Right lobe of liver (tissue), 4 donors: ENCODE measurements around the genes BRWD1, LCA5L, BACE2 and MX2.

DNA sequence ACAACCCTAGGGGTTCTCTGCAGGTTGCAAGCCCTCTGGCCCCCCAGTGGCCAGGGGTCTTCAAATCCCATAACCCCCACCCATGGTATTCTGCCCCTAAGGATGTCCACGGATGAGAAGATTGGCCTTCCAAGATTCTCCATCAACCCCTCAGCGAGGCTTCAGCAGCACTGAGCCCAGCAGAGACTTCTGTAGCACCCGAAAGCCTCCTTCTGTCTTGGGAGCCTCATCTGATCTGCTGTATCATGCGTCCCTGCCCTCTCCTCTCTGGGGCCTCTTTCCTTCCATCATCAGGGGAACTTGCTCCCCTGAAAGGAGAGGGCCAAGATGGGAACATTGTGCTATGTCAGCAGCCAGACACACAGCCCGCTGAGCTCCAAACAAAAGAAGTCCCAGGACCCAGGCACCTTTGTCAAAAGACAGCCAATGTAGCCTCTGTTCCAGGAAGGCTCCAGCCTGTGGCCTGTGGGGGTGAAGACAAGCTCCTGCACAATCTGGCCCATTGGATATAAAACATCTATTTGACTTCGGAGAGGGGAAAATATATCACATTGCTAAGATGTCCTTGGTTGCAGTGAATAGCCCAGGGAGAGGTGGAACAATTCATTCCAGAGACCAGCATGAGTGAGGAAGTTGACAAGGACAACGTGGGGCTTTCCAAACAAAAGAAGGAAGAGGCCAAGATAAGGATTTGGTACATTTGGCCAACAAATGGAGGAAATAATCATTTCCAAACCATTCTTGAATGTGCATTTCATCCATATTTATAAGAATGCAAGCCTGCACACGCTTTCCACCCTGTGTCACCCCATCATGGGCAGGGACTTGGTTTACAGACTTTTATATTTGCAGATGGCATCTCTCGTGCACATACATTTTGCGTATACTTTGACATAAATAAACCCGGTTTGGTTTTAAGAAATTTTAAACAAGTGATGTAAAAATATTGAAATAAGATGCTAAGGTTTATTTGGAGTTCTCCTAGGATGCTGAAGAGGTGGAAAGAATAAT is 186.9 kb downstream of the ETS2 start:
- PRO-cap, 4 experiments: no peak in any of the 4 experiments
- RAMPAGE, long total RNA, 2 experiments: no peak in any of the 2 experiments

DNA sequence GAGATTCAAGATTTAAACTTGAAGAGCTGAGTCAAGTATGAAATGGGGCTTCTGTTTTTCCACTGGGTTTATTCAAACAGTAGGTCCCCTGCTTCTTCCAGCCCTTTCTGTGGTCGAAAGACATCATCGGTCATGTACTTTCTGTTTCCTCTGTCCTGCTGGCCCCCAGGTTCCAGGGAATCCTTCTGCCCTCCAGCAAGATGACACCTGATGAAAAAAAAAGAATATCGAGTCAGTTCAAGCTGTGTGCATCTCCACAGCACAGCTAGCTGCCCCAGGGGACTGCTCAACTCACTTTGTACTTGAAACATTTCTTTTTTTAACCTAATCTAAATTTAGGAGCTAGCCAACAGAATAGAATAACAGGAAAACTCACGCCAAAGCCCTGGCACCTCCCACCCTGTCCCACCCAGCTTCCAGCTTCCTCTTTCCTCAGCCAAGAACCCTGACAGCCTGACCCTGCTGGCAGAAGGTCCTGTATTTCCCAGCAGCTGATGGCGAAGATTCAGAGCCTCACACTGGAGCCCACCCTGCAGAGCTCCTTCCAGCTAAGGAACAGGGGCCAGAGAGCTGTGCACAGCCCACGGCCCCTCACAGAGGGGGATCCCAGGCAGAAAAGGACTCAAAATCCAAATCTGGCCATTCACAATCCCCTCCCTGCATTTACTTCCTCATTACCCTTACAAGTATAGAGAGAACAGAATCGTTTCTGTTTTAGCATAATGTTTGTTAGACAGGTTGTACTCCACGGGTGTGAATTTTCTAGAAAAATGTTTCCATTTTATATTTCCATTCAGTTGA is 176.5 kb downstream of the PSMG1 start:
- PRO-cap, 4 experiments: peak in 4 of 4 experiments; most common plus-strand start position 439 of the sequence (in 2); most common minus-strand start position 293 of the sequence (in 4)
- RAMPAGE, long total RNA, 2 experiments: no peak in any of the 2 experiments

GRCh38 chr21:39020976-39021759 is 162.1 kb downstream of the PSMG1 start:
- PRO-cap, 4 experiments: peak in 4 of 4 experiments; most common plus-strand start chr21:39021394 (in 4); most common minus-strand start chr21:39021266 (in 3)
- RAMPAGE, long total RNA, 2 experiments: no peak in any of the 2 experiments

GRCh38 chr21:39055030-39055901 is 128.0 kb downstream of the PSMG1 start:
- PRO-cap, 4 experiments: no peak in any of the 4 experiments
- RAMPAGE, long total RNA, 2 experiments: no peak in any of the 2 experiments

GRCh38 chr21:39087681-39088564 is 95.3 kb downstream of the PSMG1 start:
- PRO-cap, 4 experiments: no peak in any of the 4 experiments
- RAMPAGE, long total RNA, 2 experiments: no peak in any of the 2 experiments

- PRO-cap, 4 experiments: peak in 2 of 4 experiments; most common minus-strand start chr21:39165365 (in 2)
- RAMPAGE, long total RNA, 2 experiments: no peak in any of the 2 experiments
These were observed 18.0 kb downstream of the PSMG1 start for GRCh38 chr21:39165291-39165559.

GRCh38 chr21:39196782-39197453 is 13.7 kb upstream of the PSMG1 start:
- PRO-cap, 4 experiments: no peak in any of the 4 experiments
- RAMPAGE, long total RNA, 2 experiments: start-site peak on the minus strand in 1 of 2 experiments, at chr21:39196944-39197361 at its widest, 20 to 63 reads per replicate

DNA sequence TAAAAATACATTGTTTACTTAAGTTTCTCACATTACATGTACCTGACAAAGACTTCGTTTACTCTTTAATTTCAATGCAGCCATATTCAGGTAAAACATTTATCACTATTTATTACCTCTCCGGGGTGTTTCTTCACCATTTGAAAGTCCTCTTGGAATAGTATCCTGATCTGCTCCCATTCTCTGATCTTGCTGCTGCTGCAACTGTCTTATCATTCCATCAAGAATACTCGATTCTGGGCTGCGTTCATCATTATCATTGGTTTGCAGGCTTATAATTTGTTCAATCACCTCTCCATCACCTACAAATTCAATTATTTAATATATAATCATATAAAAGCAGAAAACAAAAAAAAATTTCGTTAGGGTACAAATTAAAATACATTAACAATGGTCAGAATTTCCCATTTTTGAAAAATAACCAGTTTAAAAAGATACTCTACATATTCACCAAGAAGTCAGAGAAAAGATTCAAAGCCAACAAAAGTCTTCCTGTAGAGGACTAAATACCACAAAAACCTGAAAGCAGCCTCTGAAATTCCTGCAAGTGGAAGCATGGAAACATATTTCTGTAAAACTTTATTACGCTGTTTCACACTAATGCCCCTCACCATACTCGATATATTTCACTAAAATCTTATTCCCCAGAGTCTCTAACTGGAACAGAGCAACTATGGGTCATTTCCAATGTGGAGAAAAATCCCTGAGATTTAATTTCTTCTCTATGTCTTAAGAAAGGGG is 54.9 kb downstream of the BRWD1 start:
- PRO-cap, 4 experiments: no peak in any of the 4 experiments
- RAMPAGE, long total RNA, 2 experiments: no peak in any of the 2 experiments

DNA sequence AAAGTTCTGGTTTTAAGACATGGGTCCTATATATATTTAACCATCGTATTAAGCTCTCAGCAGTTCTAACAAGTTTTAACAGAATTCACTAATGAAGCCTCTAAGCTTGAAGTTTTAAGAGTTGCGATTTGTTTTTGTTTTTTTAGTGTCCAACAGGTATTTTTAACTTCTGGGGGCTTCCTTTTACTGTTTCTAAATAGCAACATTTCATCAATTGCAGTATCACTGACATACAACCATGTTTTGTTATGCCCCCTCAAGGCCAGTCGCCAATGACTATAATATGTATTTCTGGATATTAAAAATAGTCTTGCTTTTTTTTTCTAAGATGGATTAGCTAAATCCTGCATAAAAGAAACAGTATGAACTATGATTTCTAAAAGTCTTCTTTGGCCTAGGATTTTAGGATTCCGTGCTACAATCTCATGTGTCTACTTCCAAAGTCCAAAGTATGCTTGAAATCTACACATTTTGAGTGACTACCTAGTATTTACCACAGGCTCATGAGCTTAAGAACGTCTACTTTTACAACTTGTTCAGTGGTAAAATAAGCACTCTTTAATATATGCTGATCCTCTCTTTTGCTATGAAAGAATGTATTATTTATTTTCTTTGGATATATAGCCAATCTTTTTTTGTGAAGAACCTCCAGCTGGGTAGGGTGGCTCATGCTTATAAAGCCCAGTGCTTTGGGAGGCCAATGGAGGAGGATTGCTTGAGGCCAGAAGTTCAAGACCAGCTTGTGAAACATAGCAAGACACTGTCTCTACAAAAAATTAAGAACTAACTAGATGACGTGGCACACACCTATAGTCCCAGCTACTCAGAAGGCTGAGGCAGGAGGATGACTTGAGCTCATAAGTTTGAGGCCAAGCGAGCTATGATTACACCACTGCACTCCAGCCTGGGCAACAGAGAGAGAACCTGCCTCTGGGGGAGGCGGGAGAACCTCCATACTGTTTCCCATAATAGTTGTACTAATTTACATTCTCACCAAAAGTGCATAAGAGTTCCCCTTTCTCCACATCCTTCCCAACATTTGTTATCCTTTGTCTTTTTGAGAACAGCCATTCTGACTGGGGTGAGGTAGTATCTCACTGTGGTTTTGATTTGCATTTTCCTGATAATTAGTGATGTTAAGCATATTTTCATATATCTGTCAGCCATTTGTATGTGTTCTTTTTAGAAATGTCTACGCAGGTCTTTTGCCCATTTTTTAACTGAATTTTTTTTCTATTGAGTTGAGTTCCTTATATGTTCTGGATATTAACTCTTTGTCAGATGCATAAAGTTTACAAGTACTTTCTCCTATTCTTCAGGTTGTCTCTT is 29.4 kb downstream of the BRWD1 start:
- PRO-cap, 4 experiments: no peak in any of the 4 experiments
- RAMPAGE, long total RNA, 2 experiments: no peak in any of the 2 experiments

DNA sequence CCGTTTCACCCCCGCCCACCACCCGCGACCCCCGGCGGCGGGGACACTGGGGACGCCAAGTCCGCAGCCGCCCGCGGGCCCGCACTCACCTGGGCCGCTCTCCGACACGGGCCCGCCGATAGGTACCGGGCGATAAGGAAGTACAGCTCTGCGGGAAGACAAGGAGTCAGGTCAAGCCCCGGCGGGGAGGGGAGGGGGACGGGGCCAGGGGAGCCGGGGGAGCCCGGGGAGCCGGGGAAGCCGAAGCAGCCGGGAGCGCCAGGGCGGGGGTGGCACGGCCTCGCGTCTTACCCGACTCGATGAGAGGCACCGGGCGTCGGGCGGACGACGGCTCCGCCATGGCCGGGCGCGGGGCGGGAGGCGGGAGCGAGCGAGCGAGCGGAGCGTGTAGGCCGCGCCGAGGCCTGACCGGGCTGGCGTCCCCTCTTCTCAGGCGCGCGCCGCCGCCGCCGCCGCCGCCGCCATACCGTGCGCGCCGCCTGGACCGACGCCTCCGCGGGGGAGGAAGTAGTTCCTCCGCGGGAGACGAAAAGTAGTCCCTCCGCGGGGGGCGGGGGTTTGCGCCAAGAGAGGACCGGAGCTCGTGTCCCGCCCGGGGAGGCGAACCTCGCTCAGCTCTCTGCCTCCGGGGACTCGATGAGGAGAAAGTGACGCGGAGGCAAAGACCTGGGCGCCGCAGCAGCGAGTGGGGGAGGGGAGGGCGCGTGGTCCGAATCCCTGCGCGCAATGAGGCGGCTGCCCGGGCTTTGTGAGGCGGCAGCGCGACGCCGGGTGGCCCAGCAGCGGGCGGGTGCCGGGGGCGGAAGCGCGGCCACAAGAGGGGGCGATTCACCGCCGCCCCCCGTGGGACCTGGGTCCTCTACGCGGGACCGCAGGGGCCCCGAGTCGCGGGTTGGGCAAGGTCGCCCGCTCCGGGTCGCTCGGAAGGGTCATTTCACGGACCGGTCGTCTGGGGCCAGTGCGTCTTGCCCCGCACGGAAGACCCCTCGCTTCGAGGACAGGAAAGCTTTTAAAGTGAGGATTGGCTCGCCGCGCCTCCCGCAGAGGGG is at the start of gene BRWD1:
Gene BRWD1 (minus strand): TSS at position 481 of the 1,049 bp plus-strand sequence.
- PRO-cap, 4 experiments: peak in 4 of 4 experiments; most common plus-strand start position 756 of the sequence (in 4); most common minus-strand start position 481 of the sequence (in 3)
- RAMPAGE, long total RNA, 2 experiments: no peak in any of the 2 experiments

GRCh38 chr21:39347100-39347500 is 1.8 kb downstream of the HMGN1 start:
- PRO-cap, 4 experiments: no peak in any of the 4 experiments
- RAMPAGE, long total RNA, 2 experiments: no peak in any of the 2 experiments

DNA sequence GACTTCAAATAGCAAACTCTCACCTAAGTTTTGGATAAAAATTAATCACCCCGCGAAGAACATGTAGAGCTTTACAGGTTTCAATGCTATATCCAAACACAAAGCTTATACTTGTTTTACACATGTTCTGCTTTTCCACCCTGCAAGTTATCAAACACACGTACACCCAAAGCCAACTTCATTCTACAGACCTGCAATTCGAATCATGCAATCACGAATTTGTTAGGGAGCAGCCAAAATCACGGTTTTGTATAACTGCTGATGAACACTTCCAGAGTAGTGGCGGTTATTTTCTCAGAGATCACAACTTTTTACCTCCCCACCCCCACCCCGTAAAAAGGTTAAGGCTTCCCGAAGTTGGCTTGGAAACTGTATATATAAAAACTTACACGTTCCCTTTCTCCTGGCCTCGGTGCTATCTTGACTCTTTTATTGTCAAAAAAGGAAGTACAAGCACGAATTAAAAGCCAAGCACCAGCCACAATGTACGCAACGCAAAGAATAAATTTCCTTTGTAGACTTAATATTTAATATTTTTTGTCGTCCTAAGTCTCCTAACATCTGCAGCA is 1.3 kb downstream of the HMGN1 start:
- PRO-cap, 4 experiments: peak in 1 of 4 experiments; most common minus-strand start position 412 of the sequence (in 1)
- RAMPAGE, long total RNA, 2 experiments: no peak in any of the 2 experiments

GRCh38 chr21:39445163-39446447 is at the start of gene LCA5L:
Gene LCA5L, minus strand, starts transcription at chr21:39445778.
- PRO-cap, 4 experiments: peak in 4 of 4 experiments; most common plus-strand start chr21:39445856 (in 4); most common minus-strand start chr21:39445753 (in 4)
- RAMPAGE, long total RNA, 2 experiments: start-site peak on the plus strand in 2 of 2 experiments, at chr21:39445835-39445901 at its widest, 132 to 134 reads per replicate; start-site peak on the minus strand in 2 of 2 experiments, at chr21:39445736-39445767 at its widest, 16 to 22 reads per replicate

GRCh38 chr21:39632117-39632584 is 19.4 kb downstream of the B3GALT5 start:
- PRO-cap, 4 experiments: no peak in any of the 4 experiments
- RAMPAGE, long total RNA, 2 experiments: no peak in any of the 2 experiments

DNA sequence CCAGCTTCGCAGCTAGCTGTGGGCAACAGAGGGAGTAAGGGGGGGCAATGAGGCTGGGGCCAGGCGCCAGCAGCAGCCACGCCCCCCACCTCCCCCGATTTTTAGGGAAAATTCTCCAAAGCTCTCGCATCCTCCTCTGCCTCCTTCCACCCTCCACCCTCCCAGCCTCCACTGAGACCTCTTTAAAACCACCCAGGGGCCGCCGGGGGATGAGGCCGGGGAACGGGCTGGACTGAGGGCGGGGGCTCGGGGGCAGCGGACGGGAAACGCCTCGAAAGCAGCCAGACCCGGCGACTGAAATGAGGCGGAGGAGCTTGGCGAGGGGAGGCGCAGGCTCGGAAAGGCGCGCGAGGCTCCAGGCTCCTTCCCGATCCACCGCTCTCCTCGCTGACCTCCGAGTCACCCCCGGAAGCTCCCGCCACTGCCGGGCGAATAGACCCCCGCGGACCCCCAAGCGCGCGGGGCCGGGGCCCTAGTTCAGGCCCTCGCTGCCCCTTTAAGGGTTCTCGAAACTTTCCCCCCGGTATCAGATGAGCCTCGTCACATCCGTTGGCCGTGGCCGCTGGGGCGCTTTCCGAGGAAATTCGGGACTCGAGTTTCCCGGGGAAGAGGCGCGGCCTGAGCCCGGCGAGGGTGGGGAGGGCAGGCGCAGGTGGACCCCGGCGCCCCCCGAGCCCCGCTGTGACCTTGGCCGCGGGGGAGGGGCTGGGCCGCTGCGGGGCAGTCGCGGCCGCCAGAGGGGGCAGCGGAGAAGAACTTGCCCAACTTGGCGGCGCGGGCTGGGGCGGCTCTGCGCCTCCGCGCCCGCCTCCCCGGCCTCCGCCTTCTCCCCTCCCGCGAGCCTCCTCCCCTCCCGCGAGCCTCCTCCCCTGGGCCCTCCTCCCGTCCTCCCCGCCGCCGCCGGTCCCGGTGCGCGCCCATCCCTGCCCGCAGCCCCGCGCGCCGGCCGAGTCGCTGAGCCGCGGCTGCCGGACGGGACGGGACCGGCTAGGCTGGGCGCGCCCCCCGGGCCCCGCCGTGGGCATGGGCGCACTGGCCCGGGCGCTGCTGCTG is at the start of gene BACE2:
Gene BACE2 (plus strand): TSS at position 920 of the 1,053 bp plus-strand sequence.
- PRO-cap, 4 experiments: peak in 4 of 4 experiments; most common plus-strand start position 284 of the sequence (in 4); most common minus-strand start position 296 of the sequence (in 4)
- RAMPAGE, long total RNA, 2 experiments: no peak in any of the 2 experiments

- PRO-cap, 4 experiments: no peak in any of the 4 experiments
- RAMPAGE, long total RNA, 2 experiments: no peak in any of the 2 experiments
These were observed 44.8 kb downstream of the BACE2 start for GRCh38 chr21:41212671-41213153.

- PRO-cap, 4 experiments: no peak in any of the 4 experiments
- RAMPAGE, long total RNA, 2 experiments: no peak in any of the 2 experiments
These were observed 61.9 kb downstream of the BACE2 start for GRCh38 chr21:41229841-41230246.

- PRO-cap, 4 experiments: no peak in any of the 4 experiments
- RAMPAGE, long total RNA, 2 experiments: no peak in any of the 2 experiments
These were observed 73.6 kb downstream of the BACE2 start for GRCh38 chr21:41241416-41242039.

DNA sequence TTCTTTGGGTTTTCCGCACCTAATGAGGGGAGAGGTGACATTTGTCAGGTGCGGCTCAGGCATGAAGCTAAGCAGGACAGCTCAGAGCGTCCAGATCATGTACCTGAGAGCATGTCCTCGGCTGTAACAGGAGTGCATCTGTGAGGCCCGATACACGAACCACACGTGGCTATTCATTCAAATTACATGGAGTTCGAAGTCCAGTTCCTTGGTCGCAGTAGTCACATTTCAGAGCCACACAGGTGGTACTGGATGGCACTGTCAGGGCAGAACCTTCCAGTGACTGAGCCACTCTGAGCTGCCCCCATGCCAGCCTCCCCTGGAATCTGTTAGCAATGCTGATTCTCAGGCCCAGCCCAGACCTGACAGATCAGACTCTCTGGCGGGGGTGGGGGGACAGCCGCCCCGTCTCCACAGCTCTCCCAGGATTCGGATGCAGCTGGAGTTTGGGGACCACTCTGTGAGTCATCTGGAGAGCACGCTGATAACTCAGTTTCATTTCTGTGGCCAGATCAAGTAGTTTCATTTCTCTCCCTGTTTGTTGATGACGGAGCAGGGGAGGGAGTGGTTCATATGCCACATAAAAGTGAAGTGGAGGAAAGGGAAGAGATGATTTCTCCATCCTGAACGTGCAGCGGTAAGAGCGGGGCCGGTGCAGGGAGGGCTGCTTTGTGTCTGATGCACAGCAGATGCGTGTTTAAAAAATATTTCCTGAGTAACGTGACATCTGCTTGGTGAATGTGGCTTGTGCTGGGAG is at the start of gene MX2:
Gene MX2 (plus strand): TSS at position 609 of the 757 bp plus-strand sequence.
- PRO-cap, 4 experiments: peak in 4 of 4 experiments; most common plus-strand start position 612 of the sequence (in 3); most common minus-strand start position 471 of the sequence (in 1)
- RAMPAGE, long total RNA, 2 experiments: no peak in any of the 2 experiments

DNA sequence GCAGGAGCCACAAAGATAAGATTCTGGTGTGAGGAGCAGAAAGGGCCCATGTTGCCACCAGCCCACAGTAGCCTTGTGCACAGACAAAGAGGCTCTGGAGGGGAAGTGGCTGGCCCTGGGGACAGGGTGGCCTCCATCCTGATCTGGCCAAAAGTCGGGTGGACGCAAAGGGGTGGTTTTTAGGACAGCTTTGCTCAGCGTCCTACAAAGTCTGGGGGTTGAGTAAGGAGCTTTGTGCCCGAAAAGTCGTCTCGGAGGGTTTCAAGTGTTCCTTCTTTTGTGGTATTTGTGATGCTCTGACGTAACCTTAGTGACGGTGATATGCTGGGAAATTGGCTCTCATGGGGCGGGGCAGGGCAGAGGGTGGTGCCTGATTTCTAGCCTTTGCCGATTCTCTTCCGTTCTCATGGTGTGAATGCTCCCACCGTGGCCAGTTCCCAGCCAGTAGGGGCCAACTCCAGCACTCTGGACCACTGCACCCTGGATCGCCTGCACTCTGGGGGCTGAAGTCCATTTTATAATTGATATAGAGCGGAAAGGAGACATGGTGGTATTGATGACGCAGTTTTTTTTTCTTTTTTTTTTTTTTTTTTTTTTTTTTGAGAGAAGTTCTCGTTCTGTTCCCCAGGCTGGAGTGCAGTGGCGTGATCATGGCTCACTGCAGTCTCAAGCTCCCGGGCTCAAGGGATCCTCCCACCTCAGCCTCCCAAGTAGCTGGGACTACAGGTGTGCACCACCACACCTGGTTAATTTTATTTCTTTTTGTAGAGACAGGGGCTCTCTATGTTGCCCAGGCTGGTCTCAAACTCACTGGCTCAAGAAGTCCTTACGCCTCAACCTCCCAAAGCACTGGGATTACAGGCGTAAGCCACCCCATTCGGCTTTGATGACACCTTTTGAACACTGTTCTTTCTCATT is 608 bp downstream of the MX2 start:
- PRO-cap, 4 experiments: peak in 4 of 4 experiments; most common plus-strand start position 433 of the sequence (in 3); most common minus-strand start position 253 of the sequence (in 4)
- RAMPAGE, long total RNA, 2 experiments: no peak in any of the 2 experiments